Cerebellum (tissue), 5 donors: ENCODE data around the gene DMC1.

DNA sequence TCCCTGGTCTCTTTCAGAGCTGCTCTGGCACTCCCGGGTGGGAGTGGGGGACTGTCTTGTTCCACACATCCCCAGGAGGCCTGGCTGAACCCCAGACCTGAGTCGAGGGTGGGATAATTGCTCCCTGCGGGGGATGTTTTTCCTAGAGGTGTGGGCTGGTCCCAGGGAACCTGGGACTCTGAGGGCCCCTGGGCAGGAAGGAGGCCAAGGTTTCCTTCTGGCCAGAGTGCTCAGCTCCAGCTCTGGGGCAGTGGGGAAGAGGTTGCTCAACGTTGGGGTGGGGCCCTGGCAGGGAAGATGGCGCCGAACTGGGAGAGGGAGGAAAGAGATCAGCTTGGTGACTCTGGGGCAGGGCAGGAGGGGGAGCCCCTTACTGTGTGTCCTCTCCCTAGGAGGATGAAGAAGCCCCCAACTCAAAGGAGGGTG, 2.0 kb downstream of the SOX10 start:
- PRO-cap, 3 experiments, result no peak in any of the 3 experiments
- RAMPAGE, long total RNA, result no peak

GRCh38 chr22:38016480-38017047, 32.2 kb upstream of the SOX10 start:
- PRO-cap, 3 experiments, result peak in 1 of 3 experiments; most common plus-strand start chr22:38016876 (in 1)
- RAMPAGE, long total RNA, result no peak

- PRO-cap, 3 experiments, result no peak in any of the 3 experiments
- RAMPAGE, long total RNA, result no peak
Observed at GRCh38 chr22:38026676-38027185, 30.5 kb upstream of the PICK1 start.

GRCh38 chr22:38051950-38052724, 5.1 kb upstream of the PICK1 start:
- PRO-cap, 3 experiments, result no peak in any of the 3 experiments
- RAMPAGE, long total RNA, result no peak

DNA sequence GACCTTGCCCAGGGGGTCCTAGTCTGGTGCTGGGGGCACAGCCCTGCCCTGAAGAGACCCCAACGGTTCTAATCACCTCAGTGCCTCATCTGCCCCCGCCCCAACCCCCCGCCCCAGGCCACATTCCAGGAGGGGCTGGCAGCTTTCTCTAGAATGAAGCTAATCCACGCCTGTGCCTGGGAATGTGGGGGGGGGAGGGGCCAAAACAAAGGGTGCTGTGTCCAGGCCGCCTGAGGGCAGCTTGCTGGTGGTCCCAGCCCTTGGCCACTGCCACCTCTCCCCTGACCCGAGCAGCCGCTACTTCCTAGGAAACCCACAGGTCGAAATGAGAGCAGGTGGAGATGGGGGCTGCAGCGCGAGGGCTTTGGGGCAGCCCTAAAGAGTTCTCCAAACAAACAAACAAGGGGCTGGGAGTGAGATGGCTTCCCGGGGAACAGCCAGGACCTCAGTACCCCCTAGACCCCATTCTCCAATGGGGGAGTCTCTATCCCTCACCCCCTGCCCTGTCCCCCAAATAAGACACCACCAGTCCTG, 437 bp upstream of the SLC16A8 start:
- PRO-cap, 3 experiments, result no peak in any of the 3 experiments
- RAMPAGE, long total RNA, result no peak

- PRO-cap, 3 experiments, result no peak in any of the 3 experiments
- RAMPAGE, long total RNA, result no peak
Observed at GRCh38 chr22:38167304-38167822, 14.3 kb downstream of the PLA2G6 start.

- PRO-cap, 3 experiments, result no peak in any of the 3 experiments
- RAMPAGE, long total RNA, result no peak
Observed at GRCh38 chr22:38213783-38214129, 12.0 kb downstream of the MAFF start.

GRCh38 chr22:38214323-38215305, 12.8 kb downstream of the MAFF start:
- PRO-cap, 3 experiments, result no peak in any of the 3 experiments
- RAMPAGE, long total RNA, result no peak

- PRO-cap, 3 experiments, result no peak in any of the 3 experiments
- RAMPAGE, long total RNA, result no peak
Observed at GRCh38 chr22:38228494-38229434, 27.0 kb downstream of the MAFF start.

DNA sequence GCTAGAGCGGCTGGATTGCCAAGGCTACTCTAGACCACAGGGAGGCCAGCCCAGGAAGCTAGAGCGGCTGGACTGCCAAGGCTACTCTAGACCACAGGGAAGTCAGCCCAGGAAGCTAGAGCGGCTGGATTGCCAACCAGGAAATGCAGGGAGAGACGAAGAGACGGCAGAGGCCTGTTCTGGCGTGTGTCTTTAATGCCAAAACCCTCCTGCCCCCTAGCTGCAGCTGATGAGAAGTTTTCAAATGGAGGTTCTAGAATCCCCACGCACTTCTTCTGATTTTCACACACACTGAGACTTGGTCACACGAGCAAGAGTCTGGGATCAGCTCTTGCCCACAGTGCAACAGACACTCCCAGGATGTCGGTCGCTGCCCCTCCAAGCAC, 28.3 kb downstream of the MAFF start:
- PRO-cap, 3 experiments, result no peak in any of the 3 experiments
- RAMPAGE, long total RNA, result no peak

DNA sequence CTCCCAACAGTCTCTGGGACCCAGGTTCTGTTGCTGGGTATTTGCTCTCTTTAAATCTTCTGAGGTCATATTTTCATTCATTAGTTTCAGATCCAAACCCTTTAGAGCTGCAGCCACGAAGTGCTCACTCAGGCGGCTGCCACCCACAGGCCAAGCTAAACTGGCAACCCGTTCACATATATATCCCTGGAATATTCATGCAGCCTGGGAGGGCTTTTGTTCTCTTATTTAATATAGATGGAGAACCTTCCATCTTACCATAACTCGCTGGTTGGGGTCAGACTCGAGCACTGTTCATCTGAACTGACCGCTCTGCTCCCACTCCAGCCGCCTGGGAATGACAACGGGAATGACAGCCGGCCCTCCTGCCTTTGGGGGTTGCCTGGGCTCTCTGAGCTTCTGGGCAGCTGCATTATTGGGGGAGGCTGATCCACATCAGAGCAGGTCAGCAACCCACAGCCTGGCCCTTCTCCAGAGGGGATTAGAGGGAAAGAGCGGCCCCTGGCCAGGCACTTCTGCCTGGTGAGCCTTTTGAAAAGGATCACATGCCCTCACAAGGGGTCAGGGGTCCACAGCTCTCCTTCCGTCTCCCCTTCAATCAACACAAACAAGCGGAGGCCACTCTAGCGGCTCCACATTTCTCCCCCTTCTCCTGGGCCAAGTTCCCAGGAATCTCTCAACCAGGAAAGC, 11.9 kb downstream of the TMEM184B start:
- PRO-cap, 3 experiments, result no peak in any of the 3 experiments
- RAMPAGE, long total RNA, result no peak

DNA sequence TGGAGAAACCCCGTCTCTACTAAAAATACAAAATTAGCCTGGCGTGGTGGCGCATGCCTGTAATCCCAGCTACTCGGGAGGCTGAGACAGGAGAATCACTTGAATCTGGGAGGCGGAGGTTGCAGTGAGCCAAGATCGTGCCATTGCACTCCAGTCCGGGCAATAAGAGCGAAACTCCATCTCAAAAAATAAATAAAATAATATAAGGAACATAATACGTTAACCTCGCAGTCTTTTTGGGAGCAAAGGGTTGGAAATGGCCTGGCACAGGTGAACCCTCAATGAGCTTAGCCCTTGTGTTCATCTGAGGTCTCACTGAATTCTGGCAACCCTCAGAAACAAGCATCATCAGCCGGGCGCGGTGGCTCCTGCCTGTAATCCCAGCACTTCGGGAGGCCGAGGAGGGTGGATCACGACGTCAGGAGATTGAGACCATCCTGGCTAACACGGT, 15.2 kb upstream of the TMEM184B start:
- PRO-cap, 3 experiments, result no peak in any of the 3 experiments
- RAMPAGE, long total RNA, result no peak

DNA sequence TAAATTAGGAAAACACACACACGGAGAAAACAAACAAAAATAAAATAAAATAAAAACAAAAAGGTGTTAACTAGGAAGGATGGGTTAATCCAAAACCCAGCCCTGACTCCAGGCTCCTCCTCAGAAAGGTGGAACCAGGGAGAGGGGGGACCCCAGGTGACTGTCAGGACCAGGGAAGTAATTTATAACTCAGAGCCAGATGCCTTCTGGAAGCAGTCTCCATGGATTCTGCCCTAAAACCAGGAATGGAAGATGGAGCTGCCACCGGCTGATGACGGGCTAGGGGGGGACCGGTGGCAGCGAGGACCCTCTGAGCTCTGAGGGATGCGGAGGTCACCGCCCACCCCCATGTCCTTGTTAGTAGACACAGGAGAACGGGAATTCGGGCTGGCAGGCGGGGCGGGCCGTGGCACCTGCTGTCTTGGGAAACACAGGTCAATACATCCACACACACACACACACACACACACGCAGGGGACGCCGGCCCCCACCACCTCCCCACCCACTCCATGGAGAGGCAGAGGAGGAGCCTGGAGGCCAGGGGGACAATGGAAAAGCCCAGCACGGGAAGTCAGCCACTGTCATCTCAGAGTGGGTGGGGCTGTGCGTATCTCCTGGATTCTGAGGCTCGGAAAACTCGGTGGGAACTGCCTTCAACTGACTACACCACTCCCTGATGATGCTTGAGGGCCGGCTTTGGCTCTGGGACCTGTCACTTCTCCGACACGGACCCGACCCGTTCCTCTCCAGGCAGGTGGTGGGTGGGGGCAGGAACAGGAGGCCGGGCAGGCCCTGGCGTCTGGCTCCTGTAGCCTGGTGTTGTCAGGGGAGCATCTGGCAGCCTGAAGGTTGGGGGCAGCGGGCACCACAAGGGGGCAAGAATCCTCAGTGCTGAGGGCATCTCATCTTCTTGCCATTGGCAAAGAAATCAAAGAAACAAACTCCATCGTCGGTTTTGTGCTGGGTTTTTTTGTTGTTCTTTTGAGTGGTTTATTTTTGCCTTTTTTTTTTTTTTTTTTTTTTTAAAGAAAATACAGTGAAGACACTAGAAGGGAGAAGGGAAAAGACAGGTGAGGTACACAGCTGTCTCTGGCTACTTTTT, 18.4 kb upstream of the TMEM184B start:
- PRO-cap, 3 experiments, result no peak in any of the 3 experiments
- RAMPAGE, long total RNA, result no peak

DNA sequence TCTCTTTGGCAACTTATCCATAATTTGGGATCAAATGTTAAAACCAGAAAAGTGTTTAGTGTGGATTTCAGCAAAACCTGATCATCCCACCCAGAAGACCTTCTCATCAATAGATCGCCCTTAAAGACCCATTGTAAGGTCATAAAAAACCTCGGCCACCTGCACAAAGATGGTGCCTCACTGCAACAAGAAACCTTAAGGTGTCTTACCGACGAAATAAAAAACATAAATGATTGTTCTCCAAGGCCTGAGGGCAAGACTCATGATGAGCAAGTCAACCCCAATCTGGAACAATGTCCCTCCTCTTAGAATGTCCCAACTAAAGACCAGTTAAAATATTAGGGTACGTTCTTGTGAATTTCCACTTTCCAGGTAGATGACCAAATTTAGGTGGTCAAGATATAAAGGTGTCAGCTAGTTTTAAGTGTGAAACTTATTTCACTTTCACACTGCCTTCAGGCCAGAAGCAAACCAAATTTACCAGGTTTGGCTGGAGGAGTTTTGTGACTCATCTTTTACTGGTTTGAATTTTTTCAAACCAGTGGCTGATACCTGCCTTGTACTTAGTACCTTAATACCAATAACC, 14.8 kb downstream of the KDELR3 start:
- PRO-cap, 3 experiments, result no peak in any of the 3 experiments
- RAMPAGE, long total RNA, result no peak

GRCh38 chr22:38483291-38483802, 15.5 kb downstream of the KDELR3 start:
- PRO-cap, 3 experiments, result no peak in any of the 3 experiments
- RAMPAGE, long total RNA, result no peak

- PRO-cap, 3 experiments, result no peak in any of the 3 experiments
- RAMPAGE, long total RNA, result no peak
Observed at GRCh38 chr22:38569305-38569596, 732 bp downstream of the DMC1 start.

GRCh38 chr22:38569638-38570336, at the start of gene DMC1:
DMC1 (minus strand) TSS chr22:38570183.
- PRO-cap, 3 experiments, result peak in 2 of 3 experiments; most common minus-strand start chr22:38570180 (in 1)
- RAMPAGE, long total RNA, result no peak

GRCh38 chr22:38725868-38726772, 20.4 kb downstream of the GTPBP1 start:
- PRO-cap, 3 experiments, result no peak in any of the 3 experiments
- RAMPAGE, long total RNA, result no peak

- PRO-cap, 3 experiments, result peak in 1 of 3 experiments; most common minus-strand start chr22:38730736 (in 1)
- RAMPAGE, long total RNA, result no peak
Observed at GRCh38 chr22:38730319-38730893, 24.7 kb downstream of the GTPBP1 start.

GRCh38 chr22:38816725-38817051, 22.7 kb upstream of the DNAL4 start:
- PRO-cap, 3 experiments, result peak in 3 of 3 experiments; most common plus-strand start chr22:38816981 (in 3)
- RAMPAGE, long total RNA, result no peak